ENCODE measurements around the gene TEX50.

DNA sequence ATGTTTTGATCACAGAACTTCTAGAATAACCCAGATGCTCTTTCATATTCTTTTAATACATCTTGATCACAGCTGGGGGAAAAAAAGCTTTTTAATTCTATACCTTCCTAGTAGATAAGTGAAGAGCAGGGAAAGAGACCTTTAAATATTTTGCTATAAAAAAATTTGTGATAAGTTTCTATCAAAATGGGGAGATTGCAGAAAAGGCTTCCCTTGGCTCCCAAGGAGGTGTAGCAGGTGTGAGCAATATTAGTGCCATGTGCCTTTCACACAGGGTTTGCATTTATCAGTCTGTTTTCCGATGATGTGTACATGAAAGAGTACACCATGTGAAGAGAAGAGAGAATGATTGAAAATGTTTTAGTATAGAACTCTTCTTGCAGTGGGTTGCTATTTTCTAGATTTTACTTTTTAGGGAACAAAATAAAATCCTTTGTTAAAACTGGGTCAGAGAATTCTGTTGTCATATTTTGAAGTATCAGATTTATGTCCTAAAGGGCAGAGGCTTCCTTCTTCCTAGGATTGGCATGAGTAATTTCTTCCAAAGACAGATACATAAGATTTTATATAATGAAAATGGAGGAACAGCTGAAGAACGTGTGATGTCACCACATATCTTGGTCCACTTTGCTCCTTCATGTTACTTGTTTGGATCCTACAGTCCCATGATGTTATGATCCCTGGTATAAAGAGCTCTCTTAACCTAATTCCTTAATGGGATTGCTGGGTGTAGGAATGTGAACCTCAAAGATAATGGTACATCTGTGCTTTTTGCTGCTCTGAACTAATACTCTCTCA lies 11.4 kb downstream of the PRDX6 start:
- PRO-cap: no peak

- PRO-cap: no peak
These were observed 13.9 kb downstream of the PRDX6 start for GRCh38 chr1:173490772-173491636.

DNA sequence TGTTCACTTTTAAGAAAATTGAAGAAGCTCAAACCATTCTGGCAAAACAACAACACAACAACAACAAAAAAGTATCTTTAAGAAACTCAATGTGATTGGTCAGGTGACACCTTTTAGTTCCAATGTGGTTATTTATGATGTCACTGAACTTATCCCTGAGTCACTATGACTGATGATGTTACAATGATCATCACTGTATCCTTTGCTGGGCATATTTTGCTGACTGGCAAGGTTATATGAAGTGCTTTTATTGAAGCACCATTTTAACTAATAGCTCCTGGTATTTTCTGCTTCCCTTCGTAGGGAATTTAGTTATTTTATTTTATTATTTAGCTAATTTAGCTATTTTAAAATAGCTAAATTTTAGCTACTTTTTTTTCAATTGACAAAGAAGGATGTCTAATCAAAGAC lies at the start of gene TEX50:
Gene TEX50 (plus strand): TSS at position 212 of the 411 bp plus-strand sequence.
- PRO-cap: no peak

DNA sequence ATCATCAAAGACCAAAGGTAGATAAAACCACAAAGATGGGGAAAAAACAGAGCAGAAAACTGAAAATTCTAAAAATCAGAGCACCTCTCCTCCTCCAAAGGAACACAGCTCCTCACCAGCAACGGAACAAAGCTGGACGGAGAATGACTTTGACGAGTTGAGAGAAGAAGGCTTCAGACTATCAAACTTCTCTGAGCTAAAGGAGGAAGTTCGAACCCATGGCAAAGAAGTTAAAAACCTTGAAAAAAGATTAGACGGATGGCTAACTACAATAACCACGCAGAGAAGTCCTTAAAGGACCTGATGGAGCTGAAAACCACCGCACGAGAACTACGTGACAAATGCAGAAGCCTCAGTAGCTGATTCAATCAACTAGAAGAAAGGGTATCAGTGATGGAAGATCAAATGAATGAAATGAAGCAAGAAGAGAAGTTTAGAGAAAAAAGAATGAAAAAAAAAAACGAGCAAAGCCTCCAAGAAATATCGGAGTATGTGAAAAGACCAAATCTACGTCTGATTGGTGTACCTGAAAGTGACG lies 12.0 kb downstream of the KLHL20 start:
- PRO-cap: no peak

DNA sequence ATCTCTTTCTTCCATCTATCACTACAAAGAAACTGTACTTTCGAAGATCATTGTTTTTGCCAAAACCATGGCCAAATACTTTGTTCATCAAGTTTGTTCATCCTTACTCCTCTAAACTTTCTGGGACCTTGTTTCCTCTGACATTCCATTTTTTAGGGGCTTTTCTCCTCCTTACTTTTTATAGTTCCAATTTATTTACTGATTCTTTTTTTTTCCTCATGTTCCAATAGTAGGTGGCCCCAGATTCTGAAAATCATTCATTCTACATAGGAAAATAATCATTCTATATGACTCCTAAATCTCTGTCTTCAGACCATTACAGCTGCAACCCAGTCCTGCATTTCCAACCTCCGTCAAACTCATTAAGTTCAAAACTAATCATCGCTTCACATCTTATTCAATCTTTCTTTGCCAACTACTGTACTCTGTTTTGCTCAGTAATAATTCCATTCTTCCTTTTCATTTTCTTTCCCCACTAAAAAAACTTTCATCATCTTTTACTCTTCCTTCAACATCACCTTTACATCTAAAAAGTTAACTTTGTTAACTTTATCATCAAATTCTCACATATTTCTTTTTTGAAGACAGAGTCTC lies 2.2 kb upstream of the DARS2 start:
- PRO-cap: no peak

DNA sequence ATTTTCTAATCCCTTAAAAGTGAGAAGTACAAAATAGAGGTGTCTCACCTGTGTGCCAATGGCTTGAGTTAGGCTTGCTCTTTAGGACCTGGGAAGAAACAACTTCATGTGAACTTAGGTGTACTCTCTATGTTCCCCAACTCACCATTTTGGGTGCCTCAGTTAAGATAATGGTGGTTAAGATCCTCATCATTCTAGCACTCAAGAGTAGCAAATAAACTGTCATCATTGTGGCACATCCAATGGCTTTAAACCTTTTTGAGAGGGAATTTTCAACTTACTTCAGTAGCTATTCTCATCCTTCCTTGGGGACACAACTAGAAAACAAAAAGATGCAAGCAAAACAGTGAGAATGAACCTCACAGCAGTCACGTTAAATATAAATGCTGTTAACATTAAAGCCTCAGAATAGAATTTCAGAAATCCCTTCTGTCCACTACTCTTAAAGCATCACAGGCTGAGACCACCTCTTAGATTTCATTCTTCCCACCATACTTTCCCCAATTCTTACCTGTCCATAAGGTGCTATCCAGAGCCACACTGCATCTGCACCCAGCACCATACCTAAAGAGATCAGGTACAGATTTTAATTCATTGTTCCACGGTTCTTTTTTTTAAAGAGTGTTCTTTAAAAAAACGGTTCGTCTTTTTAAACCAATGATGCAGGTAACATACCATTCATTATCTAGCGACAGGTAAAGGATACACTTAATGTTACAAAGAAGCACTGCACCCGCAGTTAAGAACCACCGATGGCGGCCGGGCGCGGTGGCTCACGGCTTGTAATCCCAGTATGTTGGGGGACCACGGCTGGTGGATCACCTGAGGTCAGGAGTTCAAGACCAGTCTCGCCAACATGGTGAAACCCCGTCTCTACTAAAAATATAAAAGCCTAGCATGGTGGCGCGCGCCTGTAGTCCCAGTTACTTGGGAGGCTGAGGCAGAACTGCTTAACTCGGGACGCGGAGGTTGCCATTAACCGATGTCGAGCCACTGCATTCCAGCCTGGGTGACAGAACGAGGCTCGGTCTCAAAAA lies 1.4 kb upstream of the ZBTB37 start:
- PRO-cap: no peak

DNA sequence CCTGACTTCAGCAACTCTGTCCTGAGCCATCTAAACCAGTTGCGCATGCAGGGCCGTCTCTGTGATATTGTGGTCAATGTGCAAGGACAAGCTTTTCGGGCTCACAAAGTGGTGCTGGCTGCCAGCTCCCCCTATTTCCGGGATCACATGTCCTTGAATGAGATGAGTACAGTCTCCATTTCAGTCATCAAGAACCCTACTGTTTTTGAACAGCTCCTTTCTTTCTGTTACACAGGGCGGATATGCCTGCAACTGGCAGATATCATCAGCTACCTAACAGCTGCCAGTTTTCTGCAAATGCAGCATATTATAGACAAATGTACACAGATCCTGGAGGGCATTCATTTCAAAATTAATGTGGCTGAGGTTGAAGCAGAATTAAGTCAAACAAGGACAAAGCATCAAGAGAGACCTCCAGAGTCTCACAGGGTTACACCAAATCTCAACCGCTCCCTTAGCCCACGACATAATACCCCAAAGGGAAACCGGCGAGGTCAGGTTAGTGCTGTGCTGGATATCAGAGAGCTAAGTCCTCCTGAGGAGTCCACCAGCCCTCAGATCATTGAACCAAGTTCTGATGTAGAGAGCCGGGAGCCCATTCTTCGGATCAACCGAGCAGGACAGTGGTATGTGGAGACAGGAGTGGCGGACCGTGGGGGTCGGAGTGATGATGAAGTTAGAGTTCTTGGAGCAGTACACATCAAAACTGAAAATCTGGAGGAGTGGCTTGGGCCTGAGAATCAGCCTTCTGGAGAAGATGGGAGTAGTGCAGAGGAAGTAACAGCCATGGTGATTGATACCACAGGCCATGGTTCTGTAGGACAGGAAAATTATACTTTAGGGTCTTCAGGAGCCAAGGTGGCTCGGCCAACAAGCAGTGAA lies 2.3 kb downstream of the ZBTB37 start:
- PRO-cap: no peak

- PRO-cap: no peak
These were observed 20.8 kb upstream of the SERPINC1 start for GRCh38 chr1:173937855-173938376.

DNA sequence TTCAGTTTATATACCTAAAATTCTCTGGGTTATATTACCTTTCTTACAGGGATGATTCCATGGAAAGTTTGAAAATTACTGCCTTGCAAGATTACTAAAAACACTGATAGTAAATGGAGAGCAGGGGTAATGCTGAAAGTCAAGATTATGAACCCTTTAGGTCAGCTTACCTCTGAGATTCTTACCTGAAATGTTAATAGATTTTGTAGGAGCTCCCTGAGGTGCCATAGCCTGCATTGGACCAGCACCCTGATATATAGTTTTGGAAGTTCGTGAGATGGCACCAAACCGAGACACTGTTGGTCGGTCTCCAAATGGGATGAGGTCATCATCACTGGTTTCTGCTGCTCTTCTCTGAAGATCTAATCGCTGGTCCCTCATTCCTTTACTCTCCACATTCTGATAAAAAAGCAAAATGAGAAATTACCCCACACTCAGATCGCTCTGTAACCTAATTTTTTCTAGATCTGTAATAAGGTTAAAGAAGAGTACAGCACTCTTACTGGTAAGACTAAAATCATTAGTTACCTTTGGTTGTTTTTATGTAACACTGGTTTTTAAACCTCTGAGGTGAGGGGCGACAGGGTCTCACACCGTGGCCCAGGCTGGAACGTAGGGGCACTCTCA lies 30.2 kb upstream of the SERPINC1 start:
- PRO-cap: no peak

- PRO-cap: no peak
These were observed 34.8 kb upstream of the SERPINC1 start for GRCh38 chr1:173951902-173952384.

- PRO-cap: no peak
These were observed 51.7 kb downstream of the RC3H1 start for GRCh38 chr1:173970286-173970938.

DNA sequence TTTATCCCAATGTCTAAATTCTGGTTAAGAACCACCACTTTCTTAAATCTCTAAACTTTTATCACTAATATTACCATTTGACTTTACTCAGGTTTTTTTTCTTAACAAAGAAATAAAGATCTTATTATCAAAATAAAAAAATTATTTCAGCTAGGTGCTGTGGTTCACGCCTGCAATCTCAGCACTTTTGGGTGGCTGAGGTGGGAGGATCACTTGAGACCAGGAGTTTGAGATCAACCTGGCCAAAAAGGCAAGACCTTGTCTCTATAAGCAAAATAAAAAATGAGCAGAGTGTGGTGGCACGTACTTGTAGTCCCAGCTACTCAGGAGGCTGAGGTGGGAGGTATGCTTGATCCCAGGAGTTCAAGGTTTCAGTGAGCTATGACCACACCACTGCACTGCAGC lies 23.5 kb downstream of the RC3H1 start:
- PRO-cap: no peak

DNA sequence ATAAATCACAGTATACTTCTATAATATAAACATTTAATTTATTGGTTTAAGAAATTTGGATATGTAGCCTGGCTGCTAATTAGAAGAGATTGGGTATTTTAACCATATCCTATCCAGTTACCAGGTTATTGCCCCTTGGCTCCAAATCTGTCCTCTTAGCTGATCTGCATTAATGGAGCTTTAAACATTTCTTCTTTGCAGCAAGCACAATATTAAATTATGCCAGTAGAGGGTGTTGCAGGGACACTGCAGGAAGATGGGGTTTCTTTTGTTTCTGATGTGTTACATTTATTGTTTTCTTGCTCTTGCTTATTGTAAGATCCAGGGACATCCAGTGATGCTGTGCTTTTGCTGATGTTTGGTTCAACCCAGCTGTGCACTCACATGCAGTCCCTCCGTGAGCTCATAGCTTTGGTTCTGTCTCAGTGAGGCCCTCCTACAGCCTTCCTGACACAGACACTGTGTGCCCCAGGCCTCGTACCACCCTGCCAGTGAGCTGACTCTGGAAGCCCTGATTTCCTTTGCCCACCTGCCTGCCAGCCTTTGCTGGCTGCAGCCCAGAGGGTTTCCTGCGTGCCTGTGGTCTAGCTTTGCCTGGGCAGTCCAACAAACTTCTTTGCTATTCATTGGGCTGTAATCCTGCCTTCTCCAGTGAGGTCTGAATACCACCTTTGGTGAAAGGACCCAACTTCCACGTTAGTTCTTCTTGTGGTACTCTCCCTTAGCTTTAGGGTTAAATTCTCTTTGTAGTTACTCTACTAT lies 103.5 kb downstream of the RABGAP1L start:
- PRO-cap: no peak

DNA sequence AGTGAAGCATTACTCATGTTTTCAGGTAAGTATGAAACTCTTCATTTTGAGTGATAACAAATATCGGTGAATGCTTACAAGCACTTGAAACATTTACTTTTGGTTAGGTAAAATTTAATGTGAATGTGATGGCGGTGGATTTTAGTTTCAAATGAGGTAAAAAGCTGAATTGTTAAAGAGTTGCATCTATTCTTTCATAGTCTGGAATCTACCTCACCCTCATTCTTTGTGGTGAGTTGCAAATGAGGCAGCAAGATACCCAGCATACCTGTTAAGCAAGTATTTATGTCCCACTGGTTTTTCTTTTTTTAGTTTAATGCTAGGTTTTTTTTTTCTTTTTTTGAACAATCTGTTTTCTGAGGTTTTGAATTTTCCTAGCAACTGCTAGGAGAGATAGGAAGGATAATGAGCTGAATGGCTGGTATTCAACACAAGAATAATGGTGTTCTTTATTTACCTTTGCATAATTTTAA lies 127.9 kb upstream of the CACYBP start:
- PRO-cap: no peak

DNA sequence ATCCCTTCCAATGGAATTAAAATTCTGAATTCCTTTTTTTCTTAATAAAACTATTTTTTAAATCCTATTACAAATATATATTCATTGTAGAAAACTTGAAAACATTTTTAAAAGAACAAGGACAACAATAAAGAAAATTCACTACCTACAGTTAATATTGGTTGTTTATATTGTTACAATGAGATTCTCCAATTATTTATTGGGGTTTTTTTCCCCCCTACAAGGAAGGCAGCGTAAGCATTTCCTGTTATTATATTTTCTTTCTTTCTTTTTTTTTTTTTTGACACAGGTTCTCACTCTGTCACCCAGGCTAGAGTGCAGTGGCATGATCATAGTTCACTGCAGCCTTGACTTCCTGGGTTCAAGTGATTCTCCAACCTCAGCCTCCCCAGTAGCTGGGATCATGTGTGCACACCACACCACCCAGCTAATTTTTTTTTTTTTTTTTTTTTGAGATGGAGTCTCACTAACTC lies 32.8 kb upstream of the CACYBP start:
- PRO-cap: no peak

DNA sequence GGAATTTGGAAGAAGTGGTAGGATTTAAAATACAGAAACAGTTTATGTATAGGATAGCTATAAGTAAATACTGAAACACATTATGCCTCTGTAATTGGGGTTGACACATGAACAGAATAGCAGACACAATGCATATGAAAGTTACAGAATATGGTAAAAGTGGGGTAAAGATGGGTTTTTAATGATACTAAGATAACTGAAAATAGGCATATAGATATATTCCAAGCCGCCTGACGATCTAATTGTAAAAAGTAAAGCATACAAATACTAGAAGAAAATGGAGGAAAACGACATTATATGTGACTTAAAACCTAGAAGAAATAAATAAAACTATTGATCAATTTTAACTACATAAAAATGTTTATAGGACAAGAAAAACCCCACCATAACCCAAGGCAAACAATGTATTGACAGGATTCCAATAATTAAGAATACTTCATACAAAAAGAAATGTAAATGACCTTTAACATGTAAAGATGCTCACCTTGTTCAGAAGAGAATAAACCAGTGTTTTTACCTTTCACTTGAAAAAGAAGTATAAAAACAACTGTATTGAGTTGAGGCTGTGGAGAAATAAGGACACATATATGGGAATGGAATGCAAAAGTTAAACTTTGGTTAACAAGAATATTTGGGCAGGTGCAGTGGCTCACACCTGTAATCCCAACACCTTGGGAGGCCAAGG lies 11.6 kb downstream of the CACYBP start:
- PRO-cap: no peak

- PRO-cap: no peak
These were observed 21.4 kb upstream of the MRPS14 start for GRCh38 chr1:175044464-175045088.

- PRO-cap: no peak
These were observed 226.4 kb upstream of the KIAA0040 start for GRCh38 chr1:175419014-175419438.

DNA sequence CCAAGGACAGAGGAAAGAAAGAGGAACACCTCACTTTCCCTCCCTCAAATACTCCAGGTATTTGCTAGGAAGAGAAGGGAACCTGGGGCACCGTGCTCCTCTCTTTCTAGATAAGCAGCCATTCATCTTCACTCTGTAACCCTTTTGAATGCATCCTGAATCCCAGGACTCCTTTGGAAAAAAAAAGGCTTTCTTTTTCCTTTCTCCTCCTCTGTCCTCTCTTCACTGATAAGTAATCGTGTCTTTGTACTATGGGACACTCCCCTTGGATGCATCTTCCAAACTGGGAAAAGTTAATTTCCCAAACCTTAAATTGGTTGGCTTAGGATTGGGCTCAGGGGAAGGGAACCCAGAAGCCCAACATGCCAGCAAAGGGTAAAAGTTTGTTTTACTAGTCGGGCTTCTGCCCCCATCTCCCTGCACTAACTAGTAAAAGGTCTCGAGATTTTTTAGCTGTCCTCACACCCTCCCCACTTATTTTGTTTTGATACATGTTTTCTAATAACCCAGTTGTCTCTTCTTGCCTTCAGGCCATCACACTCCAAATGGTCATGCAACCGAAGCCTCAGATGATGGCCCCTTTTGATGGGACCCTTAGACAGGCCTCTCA lies 105.8 kb downstream of the COP1 start:
- PRO-cap: no peak

GRCh38 chr1:176669577-176670176 lies 206.7 kb downstream of the PAPPA2 start:
- PRO-cap: no peak